Ishikawa (cell line): ENCODE measurements around a stretch of chr18.

DNA sequence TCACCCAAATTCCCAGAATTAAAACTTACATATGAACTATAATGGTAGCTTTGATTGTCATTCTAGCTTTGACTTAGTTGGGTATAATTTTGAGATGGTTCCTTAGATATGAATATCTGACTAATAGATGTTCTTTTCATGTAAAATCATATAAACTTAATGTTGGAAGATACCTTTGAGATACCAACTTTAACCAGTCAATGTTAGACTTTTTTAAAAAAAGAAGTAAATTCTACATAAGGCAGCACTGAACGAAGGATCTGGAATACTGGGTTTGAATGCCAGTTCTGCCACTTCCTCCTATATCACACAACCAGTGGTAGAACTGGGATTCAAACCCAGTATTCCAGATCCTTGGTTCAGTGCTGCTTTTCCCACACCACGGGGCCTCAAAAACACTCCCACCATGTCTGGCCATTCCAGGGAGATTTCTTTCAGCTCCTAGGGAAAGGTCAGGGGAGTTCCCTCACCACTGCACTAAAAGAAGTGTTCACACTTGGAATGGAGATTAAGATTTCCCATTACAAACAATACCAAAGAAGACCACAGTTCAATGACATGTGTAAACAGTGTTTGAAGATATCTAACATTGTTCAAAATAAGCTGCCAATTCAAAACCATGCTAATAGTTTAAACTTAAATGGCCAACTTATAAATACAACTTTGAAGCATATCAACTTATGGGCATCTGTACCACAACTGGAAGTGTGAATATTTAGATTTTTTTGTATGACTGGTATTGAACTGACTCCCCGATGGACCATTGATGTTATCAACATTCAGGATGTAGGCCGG, 14.2 kb downstream of the MYL12B start:
- RRBS = no CpG with 5 or more reads among the region's 4 CpGs

- RRBS = no CpG with 5 or more reads among the region's 2 CpGs
Measured at GRCh38 chr18:3282018-3282310, 20.0 kb downstream of the MYL12B start.

DNA sequence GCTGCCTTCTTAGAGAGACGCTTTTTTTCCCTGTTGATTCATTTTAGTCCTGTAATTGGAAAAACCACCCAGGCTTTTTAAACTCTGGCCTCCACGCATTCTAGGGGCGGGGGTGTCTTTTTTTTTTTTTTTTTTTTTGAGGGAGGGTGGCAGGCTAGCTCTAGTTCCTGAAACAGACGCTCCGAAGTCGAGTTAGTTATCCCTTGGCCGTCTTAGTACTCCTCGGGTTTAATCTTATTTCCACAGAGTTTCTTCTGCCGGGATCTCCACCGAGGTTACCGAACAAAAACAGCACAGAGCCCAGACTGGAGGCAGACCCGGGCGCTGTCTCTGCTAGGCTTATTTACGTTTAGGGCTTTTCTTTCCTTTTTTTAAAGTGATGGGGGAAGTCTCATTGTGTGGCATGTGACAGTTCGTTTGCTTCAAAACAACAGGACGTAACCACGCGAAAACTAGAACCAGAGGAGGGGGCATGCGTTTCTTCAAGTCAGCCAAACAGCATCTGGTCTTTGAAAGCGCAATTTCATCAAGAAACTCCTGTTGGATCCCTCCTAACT, 1.3 kb upstream of the TGIF1 start:
- RRBS = 2% methylated on average over 4 of the region's 20 CpGs

- RRBS = no CpG with 5 or more reads among the region's 38 CpGs
Measured at GRCh38 chr18:3452213-3452969, 2.4 kb downstream of the TGIF1 start.

- RRBS = no CpG with 5 or more reads among the region's 7 CpGs
Measured at GRCh38 chr18:3458461-3459350, 8.7 kb downstream of the TGIF1 start.

- RRBS = no CpG with 5 or more reads among the region's 5 CpGs
Measured at GRCh38 chr18:3541715-3542236, 91.8 kb downstream of the TGIF1 start.

DNA sequence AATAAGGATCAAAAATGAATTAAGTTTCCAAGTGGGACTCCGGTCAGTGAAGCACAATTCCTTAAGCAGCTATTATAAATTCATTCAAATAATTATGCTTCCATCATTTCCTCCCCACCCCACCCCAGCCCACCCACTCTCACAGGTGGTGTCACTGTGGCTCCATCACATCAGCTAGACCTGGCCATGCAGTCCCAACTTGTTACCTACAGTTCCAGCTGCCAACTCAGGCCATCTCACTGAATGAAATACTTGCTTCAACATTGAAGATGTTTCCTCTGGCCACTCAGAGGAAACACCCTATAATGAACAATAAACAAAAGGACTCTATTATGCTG, 134.1 kb downstream of the TGIF1 start:
- RRBS = no CpG with 5 or more reads among the region's 1 CpG

DNA sequence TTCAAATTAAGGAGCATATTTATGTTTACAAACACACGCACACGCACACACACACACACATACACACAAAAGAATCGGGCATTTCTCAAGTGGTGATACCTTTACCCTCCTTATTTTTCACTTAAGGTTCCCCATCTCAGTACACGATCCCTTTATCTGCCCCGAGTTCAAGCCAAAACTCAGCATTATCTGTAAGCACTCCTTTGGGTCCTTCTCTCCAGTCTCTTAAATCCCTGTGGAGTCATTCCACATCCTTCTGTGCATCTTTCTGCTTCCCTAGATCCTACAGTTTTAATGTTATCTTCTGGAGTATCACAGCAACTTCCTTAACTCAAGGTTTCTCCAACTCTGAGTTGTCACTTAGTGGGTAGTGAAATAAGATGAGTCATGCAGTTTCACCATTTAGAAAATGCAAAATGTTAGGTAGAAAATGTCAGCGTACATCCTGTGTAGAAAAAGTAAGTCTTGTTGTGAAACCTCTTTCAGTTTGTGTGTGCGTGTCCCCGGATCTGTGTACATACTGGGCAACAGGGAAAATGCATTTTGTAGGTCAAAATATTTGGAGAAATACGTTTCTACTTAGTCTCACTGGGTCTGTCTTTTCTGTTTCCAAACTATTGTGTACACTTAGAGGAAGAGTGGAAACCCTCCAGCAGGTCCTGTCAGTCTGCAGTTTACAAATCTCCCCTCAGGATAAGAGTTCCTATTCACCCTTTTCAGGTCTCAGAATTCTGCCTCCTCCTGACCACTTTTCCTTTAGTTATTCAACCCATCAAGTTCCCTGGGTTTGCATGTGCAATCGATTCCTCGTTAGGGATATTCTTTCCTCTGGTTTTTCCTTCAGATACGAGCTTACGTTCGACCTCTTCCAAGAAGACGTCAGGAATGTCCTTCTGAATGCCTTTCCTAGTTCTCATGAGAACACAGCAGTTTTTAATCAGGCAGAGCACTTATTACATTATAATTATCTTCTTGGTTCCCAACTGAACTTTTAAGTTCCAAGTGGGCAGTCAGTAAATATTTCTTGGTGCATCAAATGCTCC, 154.8 kb downstream of the TGIF1 start:
- RRBS = no CpG with 5 or more reads among the region's 15 CpGs

DNA sequence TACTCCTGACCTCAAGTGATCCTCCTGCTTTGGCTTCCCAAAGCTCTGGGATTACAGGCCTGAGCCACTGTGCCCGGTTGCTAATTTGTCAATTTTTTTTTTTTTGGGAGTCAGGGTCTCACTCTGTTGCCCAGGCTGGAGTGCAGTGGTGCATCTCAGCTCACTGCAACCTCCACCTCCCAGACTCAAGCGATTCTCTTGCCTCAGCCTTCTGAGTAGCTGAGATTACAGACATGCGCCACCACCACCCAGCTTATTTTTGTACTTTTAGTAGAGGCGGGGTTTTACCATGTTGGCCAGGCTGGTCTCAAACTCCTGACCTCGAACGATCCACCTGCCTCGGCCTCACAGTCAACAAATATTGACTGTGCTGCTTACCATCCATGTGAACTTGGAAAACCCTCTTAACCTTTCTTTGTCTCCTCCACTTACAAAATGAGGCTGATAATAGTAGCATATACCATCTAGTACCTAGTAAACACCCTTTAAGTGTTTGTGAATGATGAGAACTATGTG, 217.1 kb downstream of the TGIF1 start:
- RRBS = no CpG with 5 or more reads among the region's 7 CpGs

DNA sequence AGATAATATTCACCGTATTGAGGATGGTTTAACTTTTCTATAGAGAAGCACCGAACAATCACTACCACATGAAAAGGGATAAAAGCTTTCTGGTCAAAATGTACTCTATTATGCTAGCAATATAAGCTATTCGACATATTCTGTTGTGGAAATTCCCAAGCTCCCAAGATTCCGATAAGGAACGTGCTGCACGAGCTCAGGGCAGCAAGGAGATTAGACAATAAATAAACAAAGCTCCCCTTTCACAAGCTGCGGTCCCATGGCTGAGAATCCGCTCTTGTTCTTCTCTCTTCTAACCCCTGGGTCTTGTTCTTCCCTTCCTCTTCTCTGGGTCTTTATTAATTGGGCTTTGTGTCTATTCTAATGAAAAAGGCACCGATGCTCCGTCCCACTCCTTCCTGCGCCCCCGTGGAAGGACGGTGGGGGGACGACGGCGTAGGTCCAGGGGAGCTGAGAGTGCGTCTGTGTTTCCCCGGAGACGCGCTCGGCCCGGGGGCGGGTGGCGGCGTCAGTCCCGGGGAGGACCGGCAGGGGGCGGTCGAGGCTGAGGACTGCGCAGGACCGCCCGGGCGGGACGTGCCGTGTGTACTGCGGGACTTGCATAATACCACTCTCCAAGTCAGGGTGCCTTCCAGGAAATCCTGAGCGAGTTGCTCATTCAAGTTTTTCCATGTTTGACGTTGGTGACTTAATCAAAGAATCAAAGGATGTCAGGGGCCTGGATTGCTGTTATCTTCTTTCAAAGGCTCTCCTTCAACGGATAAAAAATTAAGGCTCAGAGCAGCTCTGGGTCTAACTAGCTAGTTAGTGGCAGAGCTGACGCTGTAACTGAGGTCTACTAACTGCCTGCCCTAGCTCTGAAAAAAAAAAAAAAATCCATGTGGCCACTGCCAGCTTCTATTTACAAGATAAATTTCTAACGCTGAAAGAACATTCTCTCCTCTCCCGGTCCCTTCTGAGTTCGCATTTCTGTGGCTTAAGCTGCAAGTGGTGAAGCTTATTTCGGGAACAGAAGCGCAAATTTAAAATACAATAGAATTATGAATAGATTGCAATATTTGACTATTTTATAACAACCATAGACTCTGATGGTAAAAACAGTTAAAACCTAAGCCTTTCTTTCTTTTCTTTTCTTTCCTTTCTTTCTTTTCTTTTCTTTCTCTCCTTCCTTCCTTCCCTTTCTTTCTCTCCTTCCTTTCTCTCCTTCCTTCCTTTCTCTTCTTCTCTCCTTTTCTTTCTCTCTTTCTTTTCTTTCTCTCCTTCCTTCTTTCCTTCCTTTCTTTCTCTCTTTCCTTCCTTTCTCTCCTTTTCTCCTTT, 321.5 kb downstream of the TGIF1 start:
- RRBS = 2% methylated on average over 6 of the region's 45 CpGs

GRCh38 chr18:3874558-3875112, 424.7 kb downstream of the TGIF1 start:
- RRBS = no CpG with 5 or more reads among the region's 5 CpGs

DNA sequence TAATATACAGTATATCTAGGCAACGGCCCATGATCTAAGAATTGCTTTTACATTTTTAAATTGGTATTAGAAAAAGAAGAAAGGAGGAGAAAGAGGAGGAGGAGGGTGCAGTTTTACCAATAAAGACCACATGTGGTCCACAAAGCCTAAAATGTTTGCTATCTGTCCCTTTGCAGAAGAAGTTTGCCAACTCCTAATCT, 175.2 kb upstream of the DLGAP1 start:
- RRBS = no CpG with 5 or more reads among the region's 1 CpG

DNA sequence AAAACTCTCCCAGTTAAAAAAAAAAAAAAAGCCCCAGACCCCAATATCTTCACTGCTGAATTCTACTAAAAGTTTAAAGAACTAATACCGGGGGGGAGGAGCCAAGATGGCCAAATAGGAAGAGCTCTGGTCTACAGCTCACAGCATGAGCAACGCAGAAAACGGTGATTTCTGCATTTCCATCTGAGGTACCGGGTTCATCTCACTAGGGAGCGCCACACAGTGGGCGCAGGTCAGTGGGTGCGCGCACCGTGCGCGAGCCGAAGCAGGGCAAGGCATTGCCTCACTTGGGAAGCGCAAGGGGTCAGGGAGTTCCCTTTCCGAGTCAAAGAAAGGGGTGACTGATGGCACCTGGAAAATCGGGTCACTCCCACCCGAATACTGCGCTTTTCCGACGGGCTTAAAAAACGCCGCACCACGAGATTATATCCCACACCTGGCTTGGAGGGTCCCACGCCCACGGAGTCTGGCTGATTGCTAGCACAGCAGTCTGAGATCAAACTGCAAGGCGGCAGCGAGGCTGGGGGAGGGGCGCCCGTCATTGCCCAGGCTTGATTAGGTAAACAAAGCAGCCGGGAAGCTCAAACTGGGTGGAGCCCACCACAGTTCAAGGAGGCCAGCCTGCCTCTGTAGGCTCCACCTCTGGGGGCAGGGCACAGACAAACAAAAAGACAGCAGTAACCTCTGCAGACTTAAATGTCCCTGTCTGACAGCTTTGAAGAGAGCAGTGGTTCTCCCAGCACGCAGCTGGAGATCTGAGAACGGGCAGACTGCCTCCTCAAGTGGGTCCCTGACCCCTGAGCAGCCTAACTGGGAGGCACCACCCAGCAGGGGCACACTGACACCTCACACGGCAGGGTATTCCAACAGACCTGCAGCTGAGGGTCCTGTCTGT, 192.8 kb downstream of the AKAIN1 start:
- RRBS = no CpG with 5 or more reads among the region's 32 CpGs

- RRBS = no CpG with 5 or more reads among the region's 8 CpGs
Measured at GRCh38 chr18:5058651-5059383, 138.2 kb downstream of the AKAIN1 start.

DNA sequence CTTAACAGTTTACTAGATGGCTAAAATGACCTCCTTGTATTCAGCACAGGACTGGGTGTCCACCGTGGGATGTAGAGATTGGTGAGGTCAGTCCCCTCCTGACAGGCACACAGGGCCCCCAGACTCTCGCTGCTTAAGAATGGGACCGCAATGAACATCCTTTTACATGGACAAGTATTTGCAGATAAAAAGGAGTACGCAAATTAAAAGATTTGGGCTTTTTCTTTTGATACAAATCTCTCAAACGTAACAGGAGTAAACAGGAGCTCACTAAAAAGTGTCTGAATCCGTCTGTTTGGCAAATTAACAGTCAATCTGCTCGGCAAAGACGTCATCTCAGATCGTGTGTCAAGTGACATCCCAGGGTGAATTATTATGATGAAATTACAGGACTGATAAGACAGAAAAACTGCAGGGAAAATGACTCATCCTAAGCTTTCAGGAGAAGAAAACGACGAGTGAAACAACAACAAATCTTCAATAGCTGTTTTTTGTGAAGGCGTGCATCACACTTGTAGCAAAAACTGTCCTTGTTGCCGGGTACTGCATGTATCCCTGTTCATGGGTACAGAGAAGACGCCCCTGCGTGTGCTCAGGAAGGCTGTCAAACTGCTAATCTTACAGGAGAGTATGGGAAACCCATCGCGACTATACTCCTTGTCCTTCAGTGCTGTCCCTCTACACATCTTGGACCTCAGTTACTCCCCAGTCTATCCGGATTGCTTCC, 25.0 kb downstream of the EPB41L3 start:
- RRBS = no CpG with 5 or more reads among the region's 18 CpGs

- RRBS = no CpG with 5 or more reads among the region's 6 CpGs
Measured at GRCh38 chr18:5542297-5542693, 1.5 kb downstream of the EPB41L3 start.

- RRBS = no CpG with 5 or more reads among the region's 6 CpGs
Measured at GRCh38 chr18:5581946-5582412, 38.2 kb upstream of the EPB41L3 start.

GRCh38 chr18:5998618-5999406, 103.5 kb upstream of the TMEM200C start:
- RRBS = no CpG with 5 or more reads among the region's 2 CpGs

DNA sequence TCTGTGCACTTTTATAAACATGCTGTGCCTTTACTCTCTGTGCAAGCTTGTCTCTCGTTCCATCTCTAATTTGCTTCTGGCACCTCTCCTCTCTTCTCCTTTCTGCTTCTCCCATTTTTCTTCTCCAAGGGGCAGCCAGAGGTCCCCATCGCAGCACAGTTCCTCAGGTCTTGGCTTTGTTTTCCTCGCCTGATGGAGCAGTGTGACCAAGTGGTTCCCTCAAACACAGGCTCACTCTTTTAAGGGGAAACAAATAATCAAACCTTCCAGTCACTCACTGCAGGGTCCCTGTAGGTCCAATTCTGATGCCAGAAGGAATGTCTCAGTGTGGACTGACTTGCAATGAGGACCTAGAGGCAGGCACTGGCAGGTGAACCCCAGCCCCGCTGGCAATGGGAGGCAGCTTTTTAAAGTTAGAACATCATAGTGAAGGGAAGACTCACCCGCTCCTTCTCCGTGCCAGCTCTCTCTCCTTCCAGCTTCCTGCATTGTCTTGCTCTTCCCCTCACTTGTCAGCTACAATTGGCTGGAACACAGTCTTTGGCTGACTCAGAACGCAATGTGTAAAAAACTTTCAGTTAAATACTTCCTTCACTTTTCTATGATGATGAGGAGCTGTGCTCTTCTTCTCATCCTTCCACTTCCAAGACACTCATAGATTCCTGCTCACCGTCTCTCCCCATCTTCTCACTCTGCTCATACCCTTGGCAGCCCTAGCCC, 117.7 kb upstream of the TMEM200C start:
- RRBS = no CpG with 5 or more reads among the region's 8 CpGs

GRCh38 chr18:7084118-7084514, 33.5 kb downstream of the LAMA1 start:
- RRBS = no CpG with 5 or more reads among the region's 2 CpGs